Neuron (in vitro differentiated cells): Measurements from ENCODE around the genes KCNE1 and CBR1.

- PRO-cap: bidirectional peak, plus-strand start at chr21:33643315, minus-strand start at chr21:33643240; bidirectional peak, plus-strand start at chr21:33643366, minus-strand start at chr21:33643356; bidirectional peak, plus-strand start at chr21:33643717, minus-strand start at chr21:33643506; bidirectional peak, plus-strand start at chr21:33643941, minus-strand start at chr21:33643960
These were observed 1.1 kb downstream of the ITSN1 start for GRCh38 chr21:33643095-33644142.

GRCh38 chr21:34096309-34097309 is 23.2 kb downstream of the MRPS6 start:
- PRO-cap: no peak

DNA sequence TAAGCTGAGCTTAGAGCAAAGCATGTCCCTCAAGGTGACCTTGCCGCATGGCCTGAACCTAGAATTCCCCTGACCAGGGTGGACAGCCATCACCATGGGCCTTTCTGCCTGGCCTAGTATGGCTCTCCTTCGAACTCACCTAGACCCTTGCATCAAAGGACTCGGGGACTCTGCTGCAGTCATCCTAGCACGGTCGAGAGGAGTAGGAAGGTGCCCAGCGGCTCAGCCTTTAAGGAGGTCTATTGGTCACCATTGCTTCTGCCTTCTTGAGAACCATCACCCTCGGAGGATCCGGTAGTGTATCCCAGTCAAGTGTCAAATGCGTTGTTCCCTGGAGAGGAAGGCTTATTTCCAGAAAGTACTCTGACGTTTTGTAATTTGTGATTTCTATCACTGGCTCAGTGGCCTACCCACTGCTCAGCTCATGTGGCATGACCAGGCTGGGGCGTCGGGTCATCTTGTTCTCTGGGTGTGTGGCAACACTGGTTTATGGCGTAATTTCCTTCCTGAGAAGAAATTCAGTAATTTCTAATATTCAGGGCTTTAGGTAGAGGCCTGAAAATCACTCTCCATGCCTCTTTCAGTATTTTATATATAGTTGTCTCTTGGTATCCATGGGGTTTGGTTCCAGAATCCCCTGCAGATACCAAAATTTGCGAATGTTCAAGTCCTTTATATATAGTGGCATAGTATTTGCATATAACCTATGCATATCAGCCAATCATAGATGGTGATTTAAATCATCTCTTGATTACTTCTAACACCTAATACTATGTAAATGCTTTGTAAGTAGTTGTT is at the start of gene KCNE1:
KCNE1 (minus strand) TSS at position 323 of the 798 bp plus-strand sequence.
- PRO-cap: no peak

DNA sequence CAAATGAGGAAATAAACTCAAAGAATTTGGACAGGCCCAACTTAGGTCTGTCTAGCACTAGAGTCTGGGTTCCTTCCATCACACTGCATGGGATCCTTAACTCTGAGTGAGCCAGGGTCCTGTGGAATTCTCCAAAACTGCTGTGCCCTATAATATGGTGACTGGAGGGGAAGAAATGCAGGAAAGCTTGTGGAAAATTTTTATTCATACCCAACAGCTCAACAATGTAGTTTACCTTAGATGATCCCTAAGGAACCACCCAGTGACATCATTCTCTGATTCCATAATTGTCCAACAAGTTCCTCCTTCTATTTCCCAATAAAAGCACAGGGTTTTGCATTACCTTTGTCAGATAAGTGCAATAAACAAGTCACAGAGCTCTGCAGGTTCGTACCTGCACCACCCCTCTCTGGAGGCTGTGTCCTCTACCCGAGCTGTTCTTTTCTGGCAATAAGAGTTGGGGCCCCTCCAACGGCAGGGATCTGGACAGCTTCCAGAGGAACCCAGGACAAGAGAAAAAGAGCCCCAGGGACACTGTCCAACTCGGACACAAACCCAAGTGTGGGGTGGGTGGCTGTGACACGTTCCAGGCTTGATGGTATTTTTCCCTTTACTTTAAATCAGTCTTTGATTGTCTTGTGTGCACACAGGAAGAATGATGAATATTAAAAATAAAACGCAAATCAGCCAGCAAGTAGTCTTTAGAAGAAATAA is 38.9 kb downstream of the RCAN1 start:
- PRO-cap: no peak

DNA sequence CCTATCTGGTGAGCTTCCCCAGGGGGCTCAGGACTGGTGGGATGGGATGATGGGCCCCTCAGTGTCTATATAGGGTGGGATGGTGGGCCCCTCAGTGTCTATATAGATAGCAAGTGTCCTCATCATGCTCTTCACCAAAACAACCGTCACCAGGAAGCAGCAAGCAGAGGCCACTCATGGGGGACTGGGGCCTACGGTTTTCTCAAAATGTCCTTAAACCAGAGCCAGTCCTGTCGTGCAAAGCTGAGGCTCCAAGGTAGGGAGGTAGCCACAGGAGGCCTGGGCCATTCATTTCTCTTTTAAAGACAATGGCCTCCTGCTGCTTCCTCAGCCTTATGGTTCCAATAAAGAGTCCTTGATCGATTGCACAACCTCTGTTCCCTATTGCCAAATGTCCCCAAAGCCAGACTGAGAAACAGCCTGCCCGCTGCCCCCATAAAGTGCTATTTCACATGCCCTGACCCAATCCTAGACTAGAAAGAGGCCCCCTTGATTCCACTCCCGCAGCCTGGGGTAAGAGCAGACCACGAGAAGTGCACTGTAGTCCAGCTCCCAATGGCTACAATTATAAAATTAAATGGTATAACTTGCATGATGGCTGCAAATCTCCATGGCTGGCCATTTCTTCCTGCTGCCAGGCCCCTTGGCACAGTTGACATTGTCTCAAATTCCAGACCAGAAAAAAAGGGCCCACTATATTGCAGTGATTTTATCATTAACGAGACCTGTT is 166.7 kb downstream of the CLIC6 start:
- PRO-cap: no peak

DNA sequence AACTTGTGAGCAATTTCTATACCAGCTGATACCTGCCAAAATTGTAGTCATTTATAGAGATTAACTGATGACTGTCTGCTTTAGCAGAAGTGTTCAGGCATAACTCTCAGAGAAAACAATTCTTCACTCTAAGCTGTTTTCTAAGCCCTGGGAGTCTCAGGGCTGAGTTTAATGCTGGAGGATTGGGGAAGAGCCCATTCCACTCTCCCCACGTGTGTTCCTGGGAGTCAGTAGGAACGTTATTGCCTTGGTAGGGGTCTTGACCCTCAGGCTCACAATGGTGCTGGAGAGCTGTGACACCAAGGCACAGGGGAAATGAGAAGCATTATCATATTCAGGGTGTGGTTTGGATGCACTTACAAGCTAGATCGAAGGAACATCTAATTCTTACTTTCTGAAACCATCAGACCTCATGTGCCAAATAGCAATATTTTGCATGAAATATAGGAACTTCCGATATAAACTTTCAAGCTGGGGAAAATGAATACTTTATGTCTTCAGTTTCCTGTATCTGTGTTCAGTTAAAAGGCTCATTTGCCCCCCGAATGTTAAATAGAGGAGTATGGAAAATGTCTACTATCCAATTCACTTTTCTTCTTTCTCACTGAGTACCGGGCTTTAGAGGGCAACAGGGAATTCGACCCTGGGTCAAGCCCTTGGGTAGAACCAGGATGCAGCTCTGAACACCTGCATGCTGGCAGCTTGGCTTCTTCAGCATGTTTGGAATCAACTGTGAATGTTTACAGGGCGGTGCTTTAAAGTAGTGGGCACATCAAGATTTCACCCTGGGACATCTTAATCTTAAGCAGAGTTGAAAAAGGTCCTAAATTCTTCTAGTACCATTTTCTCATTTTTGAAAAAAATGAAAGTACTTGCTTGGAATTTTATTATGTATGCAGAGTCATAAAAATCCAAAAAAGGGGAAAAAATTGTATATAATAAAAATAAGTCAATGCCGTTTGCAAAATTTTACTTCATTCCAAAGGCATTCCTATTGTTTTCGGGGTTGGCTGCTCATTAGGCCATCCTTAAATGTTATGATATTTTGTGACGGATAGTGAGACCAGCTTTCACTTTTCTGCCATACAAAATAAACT is 168.6 kb downstream of the CLIC6 start:
- PRO-cap: no peak

- PRO-cap: no peak
These were observed 3.6 kb downstream of the RUNX1 start for GRCh38 chr21:35045376-35046098.

GRCh38 chr21:35257288-35257810 is 208.2 kb upstream of the RUNX1 start:
- PRO-cap: no peak

- PRO-cap: no peak
These were observed 459.5 kb upstream of the RUNX1 start for GRCh38 chr21:35508537-35509057.

GRCh38 chr21:35814946-35815360 is 245.4 kb downstream of the SETD4 start:
- PRO-cap: no peak

GRCh38 chr21:35886870-35887520 is 173.3 kb downstream of the SETD4 start:
- PRO-cap: no peak

- PRO-cap: bidirectional peak, plus-strand start at chr21:36070024, minus-strand start at chr21:36070315; unidirectional peak, minus-strand start at chr21:36070449
These were observed at the start of gene CBR1 for GRCh38 chr21:36069617-36070624. TSS of gene CBR1 (plus strand) at chr21:36070024.

- PRO-cap: no peak
These were observed 22.0 kb upstream of the CBR3 start for GRCh38 chr21:36112620-36113507.

- PRO-cap: no peak
These were observed 42.1 kb downstream of the DOP1B start for GRCh38 chr21:36198741-36199176.

- PRO-cap: no peak
These were observed 216 bp upstream of the MORC3 start for GRCh38 chr21:36319803-36320158.

GRCh38 chr21:36320992-36321271 is 935 bp downstream of the MORC3 start:
- PRO-cap: no peak

DNA sequence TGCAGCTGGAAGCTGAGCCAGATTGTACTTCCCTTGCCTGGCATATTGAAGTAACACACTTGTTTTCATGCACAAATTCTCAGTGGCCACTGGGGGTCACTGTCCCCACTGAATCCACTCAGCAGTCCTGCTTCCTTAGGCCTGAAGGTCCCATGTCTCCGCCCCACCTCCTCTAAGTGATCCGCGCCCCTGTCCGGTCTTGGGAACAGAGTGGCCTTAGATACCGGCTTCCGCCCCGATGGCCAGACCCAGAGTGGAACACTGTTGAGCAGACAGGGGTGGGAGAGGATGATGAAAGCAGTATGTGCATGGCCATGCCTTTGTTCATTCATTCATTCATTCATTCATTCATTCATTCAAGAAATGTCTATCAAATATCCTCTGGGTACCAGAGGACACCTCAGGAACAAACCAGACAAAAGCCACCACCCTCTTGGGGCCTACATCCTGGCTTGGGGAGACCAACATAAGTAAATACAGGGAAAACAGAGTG is 34.9 kb downstream of the CHAF1B start:
- PRO-cap: no peak

- PRO-cap: no peak
These were observed 36.9 kb upstream of the SIM2 start for GRCh38 chr21:36662071-36662338.

DNA sequence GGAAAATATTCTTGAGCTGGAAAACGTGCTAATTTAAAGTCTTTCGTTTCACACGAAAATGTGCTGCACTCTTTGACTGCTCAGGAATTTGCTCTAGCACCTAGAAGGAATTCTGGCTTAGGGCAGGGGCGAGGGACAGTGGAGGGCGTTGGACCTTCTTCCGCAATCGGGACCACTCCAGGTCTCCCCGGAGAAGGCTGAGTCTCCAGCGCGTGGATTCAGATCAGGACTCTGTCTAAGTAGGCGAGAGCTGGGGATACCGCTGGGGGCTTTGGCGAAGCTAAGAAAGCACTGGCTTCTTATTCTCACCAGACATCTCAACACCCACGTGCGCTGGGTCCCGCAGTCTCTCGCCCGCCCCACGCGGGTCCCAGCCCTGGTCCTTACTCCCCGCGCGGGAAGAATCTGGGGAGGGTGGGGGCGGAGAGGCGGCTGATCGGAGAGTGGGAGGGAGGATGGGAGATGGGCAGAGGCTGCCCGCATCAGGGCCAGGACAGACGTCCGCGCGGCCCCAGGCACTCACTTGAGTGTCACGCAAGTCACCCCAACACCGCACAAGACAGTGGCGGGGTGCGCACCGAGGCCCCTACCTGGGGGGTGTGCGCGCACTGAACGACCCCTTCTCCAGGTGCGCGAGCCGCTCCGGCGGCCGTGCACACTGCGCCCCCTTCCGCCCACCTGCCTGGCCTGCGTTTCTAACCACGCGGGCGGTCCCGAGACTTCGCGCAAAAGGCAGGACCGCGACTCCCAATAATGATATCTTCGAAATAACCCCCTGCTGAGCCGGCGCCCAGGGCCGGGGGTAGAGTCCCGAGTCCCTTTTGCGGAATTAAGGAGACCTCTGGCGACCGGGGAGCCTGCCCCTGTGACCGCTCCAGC is 6.1 kb upstream of the SIM2 start:
- PRO-cap: no peak

- PRO-cap: no peak
These were observed 106.4 kb downstream of the HLCS start for GRCh38 chr21:36859943-36860521.